Zone of skin (tissue), 1 donor: ENCODE measurements around a stretch of chr15.

DNA sequence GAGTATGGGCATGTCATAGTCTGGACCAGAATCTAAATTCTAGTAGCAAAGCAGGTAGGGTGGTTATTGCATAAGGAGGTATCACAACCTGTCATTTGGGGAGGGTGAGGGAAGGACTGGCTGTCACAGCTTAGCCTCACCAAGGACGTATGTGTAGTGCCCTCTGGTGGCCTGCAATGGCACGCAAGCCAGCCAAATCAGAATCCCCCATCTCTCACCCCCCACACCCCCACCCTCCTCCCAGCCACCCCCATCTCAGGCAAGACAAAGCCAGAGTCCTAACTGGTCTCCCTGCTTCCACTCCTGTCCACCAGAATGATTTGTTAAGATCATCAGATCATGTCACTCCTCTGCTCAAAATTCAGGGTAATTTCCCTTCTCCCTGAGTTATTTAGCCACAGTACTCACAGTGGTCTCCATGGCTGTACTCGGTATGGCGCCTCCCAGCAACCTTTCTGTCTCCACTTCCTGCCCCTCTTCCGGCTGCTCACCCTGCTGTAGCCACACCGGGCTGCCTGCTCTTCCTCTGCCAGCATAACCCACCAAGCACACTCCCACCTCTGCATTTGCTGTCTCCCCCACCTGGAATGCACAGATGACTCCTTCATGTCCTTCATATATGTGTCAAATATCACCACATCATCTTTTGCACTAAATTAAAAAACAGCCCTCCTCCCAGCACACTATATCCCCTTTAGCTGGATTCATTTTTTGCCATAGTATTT, 29.0 kb upstream of the UBL7 start:
- RRBS: no CpG with 5 or more reads among the region's 6 CpGs

- RRBS: 19% methylated on average over 1 of the region's 8 CpGs
Measured at GRCh38 chr15:74627129-74627993, 11.7 kb downstream of the CLK3 start.

DNA sequence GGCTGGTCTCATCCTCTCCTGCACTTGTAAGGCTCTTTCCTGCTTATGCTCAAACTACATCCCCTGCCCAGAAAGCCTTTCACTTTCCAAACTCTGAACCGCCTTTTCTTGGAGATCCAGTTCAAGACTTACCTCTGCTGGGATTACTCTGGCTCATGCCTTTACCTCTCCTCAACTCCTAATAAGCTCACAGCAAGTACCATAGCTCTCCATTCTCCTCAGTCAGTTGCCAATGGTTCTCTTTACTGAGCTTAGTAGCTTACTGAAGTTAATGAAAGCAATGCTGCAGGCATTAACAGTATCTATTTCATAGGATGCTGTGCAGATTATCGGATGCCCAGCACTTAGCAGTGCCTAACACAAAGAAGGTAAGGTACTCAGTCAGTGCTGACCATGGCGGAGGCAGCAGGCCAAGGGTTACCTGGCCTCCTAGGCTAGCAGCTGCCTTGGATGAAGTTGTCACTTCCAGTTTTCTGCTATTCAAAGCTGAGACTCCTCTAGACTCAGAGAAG, 20.4 kb downstream of the CLK3 start:
- RRBS: no CpG with 5 or more reads among the region's 3 CpGs

DNA sequence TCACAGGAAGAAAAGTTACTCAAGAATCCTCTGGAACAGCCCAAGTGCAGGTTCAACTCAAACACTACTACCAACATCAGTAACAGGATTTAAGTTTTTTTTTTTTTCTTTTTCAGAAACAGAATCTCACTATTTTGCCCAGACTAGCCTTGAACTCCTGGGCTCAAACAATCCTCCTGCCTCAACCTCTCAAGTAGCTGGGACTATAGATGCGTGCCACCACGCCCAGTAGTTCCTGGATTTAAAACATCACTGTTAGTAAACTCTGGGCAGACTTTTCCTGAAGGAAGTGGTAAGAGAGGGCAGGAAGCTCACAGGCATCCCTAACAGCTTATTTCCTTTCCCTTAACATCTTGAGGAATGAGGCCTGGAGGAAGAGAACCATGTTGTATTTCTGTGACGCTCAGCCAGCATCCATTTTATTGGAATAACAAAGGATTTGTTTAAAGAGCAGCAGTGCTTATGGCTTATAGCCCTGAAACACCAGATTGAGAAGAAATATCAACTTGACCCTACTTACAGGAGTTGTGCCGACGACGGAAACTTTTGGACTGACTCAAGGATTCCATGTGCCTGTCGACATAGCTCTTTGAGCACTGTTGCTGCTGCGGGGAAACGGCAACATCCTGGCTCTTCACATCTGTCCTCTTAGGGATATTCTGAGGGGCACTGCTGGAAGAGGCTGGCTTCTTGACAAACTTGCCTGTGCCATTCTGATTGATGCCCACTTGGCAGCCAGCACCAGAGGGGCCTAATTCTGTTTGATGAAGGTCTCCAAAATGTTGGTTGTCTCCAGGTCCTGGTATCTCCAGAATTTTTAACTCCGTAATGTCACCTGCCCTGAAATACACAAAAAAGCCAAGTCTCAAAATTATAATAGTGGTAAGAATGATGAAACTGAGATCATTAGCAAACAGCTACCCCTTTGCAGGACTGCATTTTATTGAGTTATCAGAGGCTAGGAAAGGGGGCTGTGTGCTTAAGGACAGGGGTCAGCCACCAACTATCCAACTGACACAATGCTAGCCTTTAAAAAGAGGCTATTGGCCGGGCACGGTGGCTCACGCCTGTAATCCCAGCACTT, 24.5 kb downstream of the EDC3 start:
- RRBS: no CpG with 5 or more reads among the region's 13 CpGs

GRCh38 chr15:74730824-74731418, 5.6 kb upstream of the CYP1A1 start:
- RRBS: no CpG with 5 or more reads among the region's 4 CpGs

- RRBS: 41% methylated on average over 3 of the region's 7 CpGs
Measured at GRCh38 chr15:74791769-74792182, 9.9 kb downstream of the CSK start.

GRCh38 chr15:74799544-74800063, 13.0 kb upstream of the LMAN1L start:
- RRBS: no CpG with 5 or more reads among the region's 9 CpGs

- RRBS: no CpG with 5 or more reads among the region's 8 CpGs
Measured at GRCh38 chr15:74807815-74808487, 4.7 kb upstream of the LMAN1L start.

- RRBS: no CpG with 5 or more reads among the region's 4 CpGs
Measured at GRCh38 chr15:74857112-74857488, 14.1 kb upstream of the ULK3 start.

GRCh38 chr15:74889170-74889655, 629 bp upstream of the MPI start:
- RRBS: no CpG with 5 or more reads among the region's 8 CpGs

DNA sequence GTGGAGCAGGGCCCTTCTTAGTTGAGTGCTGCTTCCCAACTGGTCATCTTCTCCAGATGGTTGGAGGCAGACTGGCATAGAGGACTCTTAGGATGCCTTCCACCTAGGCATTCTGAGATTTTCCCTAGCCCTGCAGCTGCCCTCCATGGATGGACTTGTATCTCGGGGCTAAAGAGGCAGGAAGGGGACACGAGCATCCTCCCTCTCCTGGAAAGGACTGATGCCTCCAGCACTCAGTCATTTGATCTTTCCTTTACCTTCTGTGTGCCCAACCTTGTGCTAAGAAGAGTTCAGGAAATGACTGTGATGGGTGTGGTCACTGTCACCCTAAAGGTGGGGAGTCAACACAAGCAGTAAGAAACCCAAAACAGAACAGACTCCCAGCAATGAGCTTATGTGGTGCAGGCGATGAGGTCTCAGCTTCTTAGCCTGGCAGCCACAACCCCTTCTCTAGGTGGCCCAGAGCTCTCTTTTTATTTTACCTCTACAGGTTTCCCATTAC, 3.7 kb downstream of the MPI start:
- RRBS: no CpG with 5 or more reads among the region's 3 CpGs

GRCh38 chr15:74896492-74896983, 6.7 kb downstream of the MPI start:
- RRBS: no CpG with 5 or more reads among the region's 3 CpGs

GRCh38 chr15:75036223-75036763, 12.9 kb downstream of the PPCDC start:
- RRBS: no CpG with 5 or more reads among the region's 5 CpGs

DNA sequence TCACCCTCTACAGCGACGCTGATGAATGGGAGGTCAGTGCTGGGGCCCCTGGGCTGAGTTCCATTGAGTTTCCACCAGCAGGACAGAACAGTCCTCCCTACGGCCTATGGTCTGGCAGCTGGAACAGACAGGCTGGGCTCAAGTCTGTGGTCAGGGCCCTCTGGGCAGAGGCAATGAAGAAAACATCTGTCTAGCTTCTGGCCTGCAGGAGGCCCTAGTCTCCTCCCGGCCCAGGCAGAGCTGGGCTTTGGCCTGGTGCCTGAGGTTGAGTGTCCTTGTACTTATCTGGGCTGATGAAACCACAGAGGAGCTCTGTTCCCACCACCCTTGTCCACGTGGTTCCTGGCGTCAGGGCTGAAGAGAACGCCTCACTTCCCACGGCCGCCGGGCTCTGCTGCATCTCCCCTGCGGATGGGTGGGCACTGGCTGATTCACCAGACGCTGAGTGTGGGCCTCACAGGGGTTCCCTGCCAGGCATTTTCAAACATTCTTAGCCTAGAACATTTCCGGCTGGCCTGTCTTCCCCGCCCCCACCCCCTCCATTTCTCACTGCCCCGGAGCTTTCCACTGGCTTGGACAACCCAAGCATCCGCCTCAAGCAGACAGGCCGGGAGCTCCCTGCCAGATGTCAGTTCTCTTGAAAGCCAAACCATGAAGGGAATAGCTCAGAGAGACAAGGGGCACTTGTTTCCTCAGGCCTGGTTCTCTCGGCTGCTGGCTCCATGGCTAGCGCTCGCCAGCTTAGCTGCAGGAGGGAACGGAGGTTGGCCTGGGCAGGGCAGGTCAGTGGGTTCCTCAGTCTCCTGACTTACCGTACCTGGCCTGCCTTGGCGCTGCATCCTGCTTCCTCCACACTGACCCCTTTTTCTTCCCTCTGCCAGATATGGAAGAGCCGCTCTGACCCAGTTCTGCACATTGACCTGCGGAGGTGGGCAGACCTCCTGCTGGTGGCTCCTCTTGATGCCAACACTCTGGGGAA, 20.4 kb downstream of the PPCDC start:
- RRBS: 23% methylated on average over 7 of the region's 25 CpGs

DNA sequence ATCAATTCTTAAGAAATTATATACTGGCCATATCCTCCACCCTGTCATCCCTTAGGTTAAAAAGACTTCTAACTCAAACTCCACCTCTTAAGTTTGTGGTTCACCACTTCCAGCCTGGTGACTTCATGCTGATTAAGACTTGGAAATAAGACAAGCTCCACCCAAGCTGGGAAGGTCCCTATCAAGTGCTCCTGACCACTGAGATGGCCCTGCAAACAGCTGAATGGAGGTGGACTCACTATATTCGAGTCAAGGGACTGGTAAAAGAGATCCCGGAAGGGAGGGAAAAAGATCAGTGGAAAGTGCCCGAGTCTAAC, 43.7 kb downstream of the PPCDC start:
- RRBS: no CpG with 5 or more reads among the region's 3 CpGs

GRCh38 chr15:75073185-75073542, 49.8 kb downstream of the PPCDC start:
- RRBS: no CpG with 5 or more reads among the region's 3 CpGs

DNA sequence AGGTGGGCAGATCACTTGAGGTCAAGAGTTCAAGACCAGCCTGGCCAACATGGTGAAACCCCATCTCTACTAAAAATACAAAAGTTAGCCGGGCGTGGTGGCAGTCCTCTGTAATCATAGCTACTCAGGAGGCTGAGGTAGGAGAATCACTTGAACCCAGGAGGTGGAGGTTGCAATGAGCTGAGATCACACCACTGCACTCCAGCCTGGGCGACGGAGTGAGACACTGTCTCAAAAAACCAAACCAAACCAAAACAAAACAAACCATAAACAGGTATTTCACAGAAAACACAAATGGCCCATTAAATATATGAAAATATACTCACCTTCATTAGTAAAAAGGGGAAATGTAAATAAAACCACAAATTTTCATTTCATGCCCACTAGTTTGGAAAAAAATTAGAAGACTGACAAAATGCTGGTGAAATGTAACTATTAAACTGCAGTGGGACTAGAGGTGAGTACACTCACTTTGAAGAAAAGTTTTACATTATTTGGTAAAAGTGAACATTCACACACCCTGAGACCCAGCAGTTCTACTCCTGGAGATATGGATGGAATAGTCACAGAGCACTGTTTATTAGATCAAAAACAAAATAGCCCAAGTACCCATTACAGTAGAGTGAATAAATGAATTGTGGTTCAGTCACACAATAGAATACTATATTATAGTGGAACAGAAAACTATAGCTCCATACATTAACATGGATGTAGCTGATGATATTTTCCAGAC, 71.7 kb downstream of the PPCDC start:
- RRBS: no CpG with 5 or more reads among the region's 4 CpGs

DNA sequence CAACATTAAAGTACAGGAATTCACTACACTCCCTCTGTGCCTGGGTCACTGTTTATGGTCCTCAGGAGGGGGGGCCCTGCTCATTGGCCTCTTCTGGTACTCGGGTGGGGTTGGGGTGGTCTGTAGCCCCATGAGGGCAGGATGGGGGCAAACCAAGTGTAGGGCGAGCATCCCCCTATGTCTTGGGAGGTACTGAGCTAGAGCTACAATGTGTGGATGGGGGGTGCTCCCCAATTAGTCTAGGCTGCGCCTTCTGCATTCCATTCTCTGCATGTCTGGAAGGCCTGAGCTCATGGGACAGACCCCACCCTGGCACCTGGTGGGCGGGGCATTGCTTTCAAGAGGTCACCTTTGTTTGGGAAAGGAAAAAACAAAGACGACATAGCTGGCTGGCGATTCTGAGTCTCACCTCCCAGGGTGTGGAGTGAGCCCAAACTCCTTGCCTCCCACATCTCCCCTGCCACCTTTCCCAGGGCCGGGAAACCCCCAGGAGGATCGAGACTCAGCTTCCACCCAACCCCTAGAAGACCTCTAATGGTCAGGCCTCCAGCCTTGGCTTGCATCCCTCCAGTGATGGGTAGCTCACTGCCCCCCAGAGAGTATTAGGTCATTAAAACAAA, 45.0 kb upstream of the C15orf39 start:
- RRBS: no CpG with 5 or more reads among the region's 8 CpGs

GRCh38 chr15:75392217-75393066, 24.0 kb upstream of the MAN2C1 start:
- RRBS: no CpG with 5 or more reads among the region's 16 CpGs